ENCODE measurements around the genes CPHXL2 and DUXB.

- PRO-cap, result unidirectional peak, minus-strand start at chr16:73071515
Measured at GRCh38 chr16:73071114-73071905, 23.4 kb upstream of the ZFHX3 start.

DNA sequence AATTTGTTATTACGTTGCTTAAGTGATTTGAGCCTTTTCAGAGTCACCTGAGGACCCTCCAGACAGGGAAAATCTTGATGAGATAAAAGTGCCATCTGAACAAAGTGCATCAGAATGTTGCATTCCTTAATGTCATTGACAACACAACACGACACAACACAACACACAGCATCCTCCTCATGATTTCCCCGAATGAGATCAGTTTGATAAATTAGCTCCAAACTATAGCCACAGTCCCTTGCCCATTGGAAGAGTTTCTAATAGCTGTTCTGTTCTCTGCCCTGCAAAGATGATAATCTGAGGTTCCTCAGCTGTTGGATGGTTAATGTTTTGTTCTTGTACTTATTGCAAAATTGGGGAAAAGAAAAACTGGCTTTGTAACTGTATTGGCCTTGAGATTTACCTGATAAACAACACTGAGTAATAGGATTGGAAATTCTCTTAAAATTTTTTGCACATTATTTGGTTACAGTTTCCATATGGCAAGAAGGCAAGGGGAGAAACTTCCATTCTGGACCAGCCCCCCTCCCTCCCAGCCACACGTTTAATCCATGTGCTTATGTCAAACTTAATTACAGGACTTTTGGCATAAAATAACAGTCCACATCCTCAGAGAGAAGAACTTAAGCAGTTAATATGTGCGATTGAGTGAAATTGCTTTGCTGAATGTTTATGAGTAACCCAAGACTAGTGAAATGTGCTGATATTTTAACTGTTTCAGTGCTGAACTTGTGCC, 119.0 kb upstream of the ZFHX3 start:
- PRO-cap, result no peak

DNA sequence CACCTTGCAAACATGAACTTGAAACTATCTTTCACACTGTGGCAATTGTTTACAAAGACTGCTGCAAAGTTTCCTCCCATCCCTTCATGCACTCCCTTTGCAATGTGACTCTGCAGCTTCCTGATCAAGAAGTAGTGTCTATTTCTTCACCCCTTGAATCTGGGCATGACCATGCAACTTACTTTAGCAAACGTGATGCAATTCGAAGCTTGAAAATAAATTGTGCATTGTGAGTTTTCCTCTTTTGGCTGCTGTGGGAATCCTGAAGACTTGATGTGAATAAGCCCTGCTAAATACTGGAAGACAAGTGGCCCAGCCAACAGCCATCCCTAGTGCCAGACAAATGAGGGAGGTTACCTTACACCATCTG, 606.2 kb upstream of the PSMD7 start:
- PRO-cap, result no peak

- PRO-cap, result no peak
Measured at GRCh38 chr16:73785407-73785648, 511.3 kb upstream of the PSMD7 start.

DNA sequence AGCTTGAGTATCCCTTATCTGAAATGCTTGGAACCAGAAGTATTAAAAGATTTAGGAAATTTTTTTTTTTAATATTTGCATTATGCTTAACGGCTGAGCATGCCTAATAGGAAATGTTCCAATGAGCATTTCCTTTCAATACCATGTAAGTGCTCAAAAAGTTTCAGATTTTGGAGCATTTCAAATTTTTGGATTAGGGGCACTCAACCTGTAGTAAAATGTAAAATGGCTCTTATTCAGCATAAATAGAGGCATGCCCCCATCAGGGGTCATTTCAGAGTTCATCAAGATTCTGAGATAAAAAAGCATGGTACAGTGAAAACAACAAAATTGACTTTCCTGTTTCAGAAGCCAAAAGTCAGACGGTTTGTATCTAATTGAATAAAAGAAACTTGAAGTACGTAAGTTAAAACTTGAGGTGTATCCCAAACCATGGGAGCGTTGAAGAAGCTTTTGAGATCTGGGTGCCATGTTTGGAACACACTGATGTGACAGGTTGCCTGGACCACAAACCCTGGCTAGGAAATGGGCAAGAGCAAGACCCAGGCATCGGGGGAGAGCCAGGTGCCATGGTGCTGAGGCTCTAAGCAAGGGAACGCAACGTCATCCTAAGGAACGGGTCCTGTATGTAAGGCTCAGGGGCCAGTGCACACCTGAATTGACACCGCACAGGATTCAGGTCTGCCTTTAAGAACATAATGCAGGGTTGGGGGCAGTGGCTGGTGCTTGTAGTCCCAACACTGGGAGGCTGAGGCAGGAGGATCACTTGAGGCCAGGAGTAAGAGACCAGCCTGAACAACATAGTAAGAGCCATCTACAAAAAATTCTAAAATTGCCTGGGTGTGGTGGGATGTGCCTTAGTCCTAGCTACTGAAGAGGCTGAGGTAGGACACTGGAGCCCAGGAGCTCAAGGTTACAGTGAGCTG, 10.6 kb downstream of the PSMD7 start:
- PRO-cap, result no peak

GRCh38 chr16:74600997-74601610, 5.8 kb downstream of the GLG1 start:
- PRO-cap, result unidirectional peak, plus-strand start at chr16:74601345

GRCh38 chr16:74726107-74726434, 25.4 kb upstream of the MLKL start:
- PRO-cap, result no peak

- PRO-cap, result no peak
Measured at GRCh38 chr16:74909350-74909946, 75.5 kb downstream of the WDR59 start.

DNA sequence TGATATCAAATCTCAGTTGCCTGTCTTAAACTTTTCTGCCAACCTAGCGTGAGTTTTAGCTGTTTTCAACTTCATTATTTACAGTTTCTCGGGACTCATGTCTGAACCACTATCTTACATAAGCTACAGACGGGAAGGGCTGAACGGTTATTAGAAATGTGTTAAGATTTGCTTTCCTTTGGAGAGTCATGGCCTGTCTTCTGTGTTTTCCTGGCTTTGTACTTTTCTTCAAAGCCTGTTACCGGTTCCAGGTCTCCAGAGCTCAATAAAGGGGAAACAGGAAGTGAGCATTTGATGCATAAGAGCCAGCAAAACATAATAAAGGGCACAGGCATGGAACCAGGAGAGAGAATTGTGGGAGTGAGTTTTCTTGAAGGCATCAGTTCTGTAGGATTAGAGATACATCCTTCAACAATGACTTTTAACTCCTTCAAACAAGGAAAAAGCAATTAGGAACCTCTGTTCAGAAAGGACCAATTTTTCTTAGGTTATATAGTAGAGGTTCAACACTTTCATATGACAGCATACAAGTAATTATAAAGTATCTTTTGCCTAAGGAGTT, 13.9 kb downstream of the ZNRF1 start:
- PRO-cap, result no peak

DNA sequence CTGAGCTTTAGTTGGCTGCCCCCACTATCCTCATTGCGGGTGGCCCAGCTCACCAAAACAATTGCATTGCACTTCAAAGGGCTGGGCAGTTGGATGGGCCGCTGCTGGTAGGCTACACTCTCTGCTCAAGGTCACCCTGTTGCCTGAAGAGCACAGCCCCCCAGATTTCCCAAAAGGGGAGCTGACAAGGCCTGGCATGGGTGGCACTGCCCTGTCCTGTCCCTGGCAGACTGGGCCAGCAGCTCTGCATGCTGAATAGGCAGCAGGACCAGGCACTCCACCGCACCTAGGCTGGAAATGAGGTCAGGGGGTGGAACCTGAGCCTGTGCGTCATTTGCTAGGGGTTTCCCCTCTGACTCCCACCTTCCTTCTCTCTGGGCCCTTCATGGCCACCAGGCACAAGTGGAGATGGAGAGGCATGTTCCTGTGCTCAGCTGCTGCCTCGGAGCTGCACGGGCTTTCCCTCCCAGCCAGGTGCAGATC, 18.2 kb downstream of the LDHD start:
- PRO-cap, result no peak

- PRO-cap, result no peak
Measured at GRCh38 chr16:75115966-75116280, 657 bp downstream of the LDHD start.

- PRO-cap, result no peak
Measured at GRCh38 chr16:75222180-75222918, 3.6 kb downstream of the CTRB1 start.

DNA sequence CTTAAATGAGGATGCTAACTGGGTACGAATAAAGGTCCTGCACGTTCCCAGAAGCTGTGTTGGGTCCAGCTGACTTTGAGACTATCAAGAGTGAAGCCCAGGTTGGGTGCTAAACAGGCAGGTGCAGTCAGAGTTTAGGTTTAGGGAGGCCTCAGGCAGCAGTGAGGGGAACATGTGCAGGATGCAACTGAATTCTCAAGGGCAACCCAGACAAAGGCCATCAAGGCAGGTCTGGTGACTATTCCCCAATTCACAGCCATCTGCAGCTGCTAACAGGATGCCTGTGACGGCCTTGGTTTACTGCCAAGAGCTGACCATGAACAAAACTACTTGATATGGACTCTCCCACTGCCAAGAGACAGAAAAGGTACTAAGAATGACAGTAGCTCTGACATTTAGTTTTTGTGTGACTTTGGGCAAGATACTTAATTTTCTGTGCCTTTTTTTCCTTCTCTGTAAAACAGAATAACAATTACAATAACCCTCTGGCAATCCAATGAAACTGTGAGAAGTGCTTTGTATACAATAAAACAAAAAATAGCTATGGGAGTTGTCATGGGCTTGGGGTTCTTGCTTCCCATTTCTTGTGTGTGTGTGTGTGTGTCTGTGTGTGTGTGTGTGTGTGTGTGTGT, 45.3 kb upstream of the BCAR1 start:
- PRO-cap, result no peak

DNA sequence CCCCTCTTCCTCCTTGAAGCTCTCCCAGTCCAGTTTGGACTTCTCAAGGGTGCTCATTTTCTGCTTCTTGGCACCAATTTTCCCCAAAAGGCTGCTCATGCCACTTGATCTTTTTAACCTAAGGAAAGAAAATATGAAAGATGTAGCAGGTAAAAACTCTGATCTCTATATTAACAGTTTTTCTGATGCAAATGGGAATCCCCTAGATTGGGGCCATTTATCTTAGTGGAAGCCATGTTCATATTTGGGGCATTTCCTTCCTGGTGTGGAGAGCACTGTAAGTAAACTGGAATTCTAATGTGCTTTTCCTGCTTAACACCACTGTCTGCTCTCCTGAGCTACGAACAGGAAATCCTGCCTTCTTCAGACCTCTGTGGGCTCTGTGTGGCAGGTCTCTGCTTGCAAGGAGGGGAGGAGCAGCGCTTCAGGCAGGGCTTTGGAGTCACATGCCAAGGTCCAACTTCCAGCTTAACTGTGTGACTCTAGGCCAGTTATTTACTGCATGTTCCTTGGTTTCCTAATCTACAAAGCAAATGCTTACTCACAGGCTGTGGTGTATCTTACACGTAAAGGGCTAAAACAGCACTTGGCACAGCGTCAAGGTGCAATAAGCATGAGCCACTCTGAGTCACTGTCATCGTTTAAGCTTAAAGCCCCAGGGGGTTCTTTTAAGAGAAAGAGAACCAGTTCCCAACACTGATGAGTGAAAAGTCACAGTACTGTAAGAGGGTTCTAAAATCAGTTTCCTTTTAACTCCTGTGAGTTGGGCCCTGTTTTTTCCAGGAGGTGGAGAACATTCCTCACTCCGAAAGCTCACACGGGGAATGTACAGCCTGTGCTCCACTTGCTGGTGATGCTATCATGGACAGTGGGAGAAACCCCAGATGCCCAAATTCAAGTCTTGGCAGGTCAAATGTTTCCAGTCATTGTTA, 53.9 kb upstream of the BCAR1 start:
- PRO-cap, result bidirectional peak, plus-strand start at position 686 of the sequence, minus-strand start at position 327 of the sequence

- PRO-cap, result no peak
Measured at GRCh38 chr16:75377908-75378776, 55.2 kb downstream of the CFDP1 start.

GRCh38 chr16:75501662-75502126, 6.5 kb upstream of the CHST6 start:
- PRO-cap, result no peak

DNA sequence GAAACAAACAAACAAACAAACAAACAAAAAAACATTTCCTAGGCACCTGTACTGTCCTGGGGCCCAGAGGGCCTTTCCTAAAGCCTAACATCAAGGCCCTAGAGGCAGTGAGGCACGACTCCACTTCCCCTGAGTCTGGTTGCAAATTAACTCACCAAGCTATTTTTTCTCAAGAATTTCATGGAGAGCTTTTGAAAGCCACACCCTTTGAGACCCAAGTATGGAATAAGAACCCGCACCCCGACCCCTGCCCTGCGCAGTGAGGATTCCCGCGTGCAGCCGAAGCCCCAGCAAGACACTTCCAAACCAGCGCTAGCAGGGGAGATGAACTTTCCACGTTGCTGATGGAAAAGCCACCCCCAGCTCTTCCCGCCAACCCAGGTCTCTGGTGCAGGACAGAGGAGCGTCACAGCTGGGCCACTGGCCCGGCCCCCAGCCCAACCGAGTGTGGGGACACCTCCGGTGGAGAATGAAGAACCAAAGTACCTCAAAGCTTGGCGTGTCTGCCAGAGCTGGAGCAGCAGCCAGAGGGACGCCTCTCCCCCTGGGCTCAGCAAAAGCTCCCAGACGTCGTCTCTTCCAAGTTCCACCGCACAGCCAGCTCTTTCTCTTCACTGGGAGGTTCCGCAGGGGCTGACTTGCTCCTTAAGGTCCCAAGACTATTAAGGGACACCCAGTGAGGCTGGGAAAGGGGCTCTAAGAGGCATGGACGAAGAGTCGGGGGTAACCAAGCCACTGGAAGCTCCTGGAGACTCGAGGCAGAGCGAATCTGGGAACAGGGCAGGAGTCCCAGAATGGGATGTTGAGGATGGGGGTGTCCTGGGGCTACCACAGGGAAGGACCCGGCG, 1.0 kb downstream of the CHST5 start:
- PRO-cap, result no peak

- PRO-cap, result no peak
Measured at GRCh38 chr16:75627280-75628247, 4.5 kb upstream of the ADAT1 start.

DNA sequence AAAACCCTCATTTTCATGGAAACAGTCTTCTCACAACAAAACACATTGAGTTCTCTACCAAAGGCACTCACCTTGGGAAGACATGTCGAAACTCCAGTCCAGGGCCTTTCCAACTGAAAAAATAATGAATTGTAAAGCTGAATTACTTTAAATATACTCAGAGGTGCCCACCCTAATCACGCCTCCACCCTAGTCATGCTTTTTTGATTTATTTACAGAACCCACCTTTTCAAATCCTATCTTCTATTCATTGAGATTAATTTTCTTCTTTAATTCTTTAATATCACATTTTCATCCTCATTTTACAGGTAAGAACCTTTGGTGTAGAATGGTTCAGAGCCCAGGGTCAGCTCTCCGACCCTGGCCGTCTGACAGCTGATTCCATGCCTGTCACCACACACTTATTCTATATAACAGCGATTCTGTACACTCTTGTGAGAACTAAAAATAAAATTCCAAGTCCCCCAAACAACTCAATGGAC, at the start of gene CPHXL2:
Gene CPHXL2 (minus strand): TSS at position 94 of the 482 bp plus-strand sequence.
- PRO-cap, result no peak

- PRO-cap, result no peak
Measured at GRCh38 chr16:75701163-75701563, at the start of gene DUXB. Gene DUXB (minus strand): TSS chr16:75701461.